Caco-2 (cell line): Measurements from ENCODE around the genes TAS2R30 and DUSP16.

DNA sequence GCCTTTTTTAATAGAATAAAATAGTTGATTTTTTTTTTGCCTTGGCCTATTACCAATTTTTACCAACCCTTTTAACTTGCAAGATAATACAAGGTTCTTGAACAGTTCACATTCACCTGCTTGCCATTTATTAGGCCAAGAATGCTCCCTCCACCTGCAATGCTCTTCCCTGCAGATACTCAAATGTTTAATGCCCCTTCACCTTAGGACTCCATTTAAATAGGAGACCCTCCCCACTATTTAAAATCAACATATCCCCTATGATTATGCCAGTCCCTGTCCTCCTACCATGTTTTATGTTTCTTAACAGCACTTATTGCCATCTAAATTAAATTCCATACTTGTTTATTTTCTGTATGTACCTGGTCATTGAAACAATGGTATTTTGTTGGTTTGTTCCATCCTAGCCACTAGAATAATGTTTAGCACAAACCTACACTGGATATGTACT lies 24.3 kb upstream of the STYK1 start:
- PRO-cap, result no peak

DNA sequence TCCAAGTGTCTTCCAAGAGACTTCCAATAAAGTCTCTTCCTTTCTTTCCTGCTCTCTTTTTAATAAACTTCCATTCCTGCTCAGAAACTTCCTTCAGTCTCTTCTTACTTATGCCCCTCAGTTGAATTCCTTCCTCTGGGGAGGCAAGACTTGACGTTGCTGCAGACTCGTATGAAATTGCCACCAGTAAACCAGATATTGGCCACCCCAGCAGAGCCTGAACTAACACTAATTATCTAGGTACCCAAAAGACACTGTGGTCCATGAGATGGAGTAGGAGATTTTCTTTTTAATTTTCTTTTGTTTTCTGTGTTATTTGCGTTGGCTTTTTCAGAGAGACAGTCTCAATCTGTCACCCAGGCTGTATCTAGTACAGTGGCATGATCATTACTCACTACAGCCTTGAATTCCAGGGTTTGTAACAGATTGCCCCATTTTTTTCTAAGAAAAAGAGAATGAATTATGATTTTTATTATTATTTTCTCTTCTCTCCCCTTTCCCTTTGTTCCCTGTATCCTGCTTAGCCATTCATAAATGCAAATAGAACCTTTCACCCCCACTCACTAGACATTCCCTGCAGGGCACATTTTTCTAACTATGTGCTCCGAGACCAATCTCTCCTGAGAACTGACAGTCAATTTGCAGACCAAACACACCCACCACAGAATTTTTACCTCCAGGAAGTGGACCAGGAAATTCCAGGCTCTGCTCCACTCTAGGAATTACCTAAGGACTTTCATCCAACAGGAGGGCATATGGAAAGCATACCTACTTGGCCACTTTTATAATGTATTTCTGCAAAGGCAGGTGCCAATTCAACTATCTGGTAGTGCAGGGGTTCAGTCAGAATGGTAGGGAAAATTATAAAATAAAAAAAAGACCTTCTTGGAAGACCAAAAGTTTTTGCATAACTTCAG lies 8.7 kb upstream of the TAS2R46 start:
- PRO-cap, result unidirectional peak, minus-strand start at position 53 of the sequence
- RRBS, result no CpG with 5 or more reads among the region's 4 CpGs

DNA sequence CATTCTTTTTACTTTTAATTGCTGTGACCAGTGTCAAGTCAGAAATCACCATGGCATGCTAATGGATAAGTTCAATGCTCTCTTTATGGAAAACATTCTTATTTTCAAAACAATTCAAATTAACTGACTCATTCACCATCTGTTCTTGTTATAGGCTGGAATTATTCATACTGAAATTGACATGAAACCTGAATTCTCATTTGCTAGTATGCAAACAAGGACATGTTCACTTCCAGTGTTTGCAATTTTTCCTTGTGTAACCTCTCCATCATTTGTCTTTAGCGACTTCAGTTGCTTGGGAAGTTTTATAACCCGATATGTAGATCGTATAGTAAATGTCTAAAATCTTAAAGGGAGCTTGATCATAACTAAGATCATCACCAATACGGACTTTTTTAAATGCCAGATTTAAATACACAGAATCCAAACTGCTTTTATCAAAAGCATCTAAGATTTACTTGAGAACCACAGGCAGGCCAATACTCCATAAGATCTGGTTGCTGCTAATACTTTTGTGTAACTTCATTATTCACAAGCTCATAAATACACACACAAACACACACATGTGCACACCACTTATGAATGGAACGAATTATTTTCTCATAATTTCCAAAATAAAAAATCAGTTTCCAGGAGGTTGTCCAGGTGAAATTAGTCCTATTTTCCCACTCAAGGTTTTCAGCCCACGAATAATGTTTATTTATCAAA lies at the start of gene TAS2R30:
Gene TAS2R30 (minus strand): TSS at position 286 of the 708 bp plus-strand sequence.
- PRO-cap, result no peak
- RRBS, result no CpG with 5 or more reads among the region's 6 CpGs

DNA sequence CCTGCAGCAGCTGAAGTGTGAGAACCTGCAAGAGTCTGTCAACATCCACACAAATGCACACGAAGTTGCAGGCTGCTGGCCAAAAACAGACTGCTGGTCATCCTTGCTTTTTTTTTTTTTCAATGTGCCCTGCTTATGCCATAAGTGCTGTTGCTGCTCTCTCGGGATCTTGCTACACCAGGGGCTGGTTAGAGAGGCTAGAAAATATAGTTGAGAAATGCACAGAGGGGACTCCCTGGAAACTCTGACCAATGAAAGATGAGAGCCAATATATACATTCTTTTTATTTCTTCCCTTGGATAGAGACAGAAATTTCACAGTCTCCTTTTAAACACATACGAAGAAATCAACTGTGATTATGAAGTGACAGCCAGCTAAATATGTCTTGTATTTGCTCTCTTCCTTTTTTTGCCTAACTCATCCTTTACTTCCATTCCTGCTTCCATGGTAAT lies 16.7 kb upstream of the TAS2R30 start:
- PRO-cap, result no peak
- RRBS, result no CpG with 5 or more reads among the region's 3 CpGs

DNA sequence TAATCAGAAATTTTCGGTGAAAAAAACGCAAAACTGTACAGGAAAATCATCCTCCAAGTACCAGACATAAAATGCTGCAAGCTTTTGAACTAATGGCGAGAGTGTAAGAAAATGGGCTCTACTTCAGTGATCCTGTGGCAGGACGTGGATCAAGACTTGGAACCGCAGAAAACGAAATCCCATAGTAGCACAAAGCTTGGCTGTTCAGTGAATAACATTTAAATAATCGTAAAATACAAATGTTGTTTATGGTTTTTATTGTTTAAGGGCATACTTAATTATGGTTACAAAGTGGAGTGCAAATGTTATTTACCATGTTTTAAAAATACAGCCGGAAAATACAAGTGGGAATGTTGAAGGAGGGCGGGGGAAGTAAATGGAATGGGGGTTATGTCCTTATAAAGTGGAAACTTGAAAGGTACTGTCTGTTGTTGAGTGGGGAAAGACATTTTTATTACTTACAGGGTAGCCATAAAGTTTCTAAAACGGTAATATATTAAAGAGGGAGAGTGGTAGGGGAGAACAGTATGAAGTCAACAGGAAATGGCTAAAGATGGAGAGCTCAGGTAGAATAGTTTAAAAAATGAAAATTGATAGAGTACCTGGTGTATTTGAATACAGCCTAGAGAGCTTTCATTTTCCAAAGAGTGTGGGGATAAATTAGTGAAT lies 1.2 kb downstream of the SMIM10L1 start:
- PRO-cap, result no peak
- RRBS, result no CpG with 5 or more reads among the region's 10 CpGs

DNA sequence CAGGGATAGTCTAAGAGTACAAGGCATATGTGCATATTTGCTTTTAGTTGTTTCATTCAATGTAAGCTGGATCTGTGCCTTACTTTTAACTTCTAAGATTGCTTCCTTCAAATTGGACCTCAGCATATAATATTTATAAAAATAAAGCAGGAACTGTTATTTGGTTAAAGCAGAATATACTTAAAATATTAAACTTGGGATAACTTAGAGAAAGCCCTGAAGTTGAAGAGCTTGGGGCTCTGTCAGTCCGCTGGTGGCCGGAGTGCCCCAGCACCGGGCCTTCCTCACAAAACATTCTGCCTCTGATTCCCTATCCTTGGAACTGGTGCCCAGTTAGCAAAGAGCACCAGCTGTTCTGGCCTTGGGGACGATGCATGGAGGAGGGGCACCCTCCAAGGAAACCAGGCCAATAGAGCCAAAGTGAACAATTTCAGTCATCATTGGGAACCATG lies 145.6 kb downstream of the ETV6 start:
- PRO-cap, result no peak
- RRBS, result no CpG with 5 or more reads among the region's 4 CpGs

- PRO-cap, result no peak
- RRBS, result no CpG with 5 or more reads among the region's 7 CpGs
These were observed 148.6 kb downstream of the ETV6 start for GRCh38 chr12:11797902-11798605.

GRCh38 chr12:11798706-11799296 lies 149.3 kb downstream of the ETV6 start:
- PRO-cap, result no peak
- RRBS, result no CpG with 5 or more reads among the region's 3 CpGs

DNA sequence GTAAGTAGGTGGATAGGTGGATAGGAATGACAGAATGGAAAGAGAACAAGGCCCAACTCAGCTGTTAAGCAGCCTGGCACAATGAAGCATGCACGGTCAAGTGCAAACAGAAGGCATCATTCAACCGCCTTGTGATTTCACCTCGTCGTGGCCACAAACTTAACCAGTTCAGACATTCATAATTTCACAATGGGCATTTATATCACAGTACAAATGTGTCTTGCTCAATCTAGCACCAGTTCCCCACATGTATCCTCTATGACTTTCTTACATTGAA lies 207.4 kb downstream of the ETV6 start:
- PRO-cap, result no peak
- RRBS, result no CpG with 5 or more reads among the region's 4 CpGs

GRCh38 chr12:12027802-12028086 lies 43.0 kb upstream of the BCL2L14 start:
- PRO-cap, result no peak
- RRBS, result no CpG with 5 or more reads among the region's 4 CpGs

- PRO-cap, result unidirectional peak, minus-strand start at chr12:12267588
- RRBS, result no CpG with 5 or more reads among the region's 17 CpGs
These were observed 622 bp upstream of the LRP6 start for GRCh38 chr12:12267459-12267872.

DNA sequence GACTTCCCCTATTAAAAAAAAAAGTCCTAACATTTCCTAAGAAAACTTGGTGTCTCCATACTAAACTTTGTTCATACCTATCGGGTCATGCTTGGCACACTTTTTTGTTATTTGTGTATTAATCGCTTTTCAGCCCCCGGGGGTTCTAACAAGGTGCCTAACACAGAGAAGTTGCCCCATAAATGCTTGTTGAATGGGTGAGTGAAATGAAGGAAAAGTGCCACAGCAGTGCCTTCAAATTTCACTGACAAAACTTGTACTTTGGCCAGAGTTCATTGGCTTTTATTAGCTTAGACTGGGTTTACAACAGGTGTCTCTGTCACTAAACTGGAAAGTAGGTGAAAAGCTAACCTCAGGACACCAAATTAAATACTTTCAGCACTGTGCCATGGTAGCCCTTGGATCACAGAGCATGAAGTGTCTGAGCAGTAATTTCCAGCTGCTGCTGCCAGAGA lies 41.6 kb upstream of the LRP6 start:
- PRO-cap, result no peak
- RRBS, result no CpG with 5 or more reads among the region's 3 CpGs

- PRO-cap, result no peak
- RRBS, result no CpG with 5 or more reads among the region's 7 CpGs
These were observed 13.9 kb downstream of the MANSC1 start for GRCh38 chr12:12336010-12336576.

GRCh38 chr12:12450842-12451260 lies 94.0 kb downstream of the BORCS5 start:
- PRO-cap, result bidirectional peak, plus-strand start at chr12:12451369, minus-strand start at chr12:12451067
- RRBS, result no CpG with 5 or more reads among the region's 1 CpG

DNA sequence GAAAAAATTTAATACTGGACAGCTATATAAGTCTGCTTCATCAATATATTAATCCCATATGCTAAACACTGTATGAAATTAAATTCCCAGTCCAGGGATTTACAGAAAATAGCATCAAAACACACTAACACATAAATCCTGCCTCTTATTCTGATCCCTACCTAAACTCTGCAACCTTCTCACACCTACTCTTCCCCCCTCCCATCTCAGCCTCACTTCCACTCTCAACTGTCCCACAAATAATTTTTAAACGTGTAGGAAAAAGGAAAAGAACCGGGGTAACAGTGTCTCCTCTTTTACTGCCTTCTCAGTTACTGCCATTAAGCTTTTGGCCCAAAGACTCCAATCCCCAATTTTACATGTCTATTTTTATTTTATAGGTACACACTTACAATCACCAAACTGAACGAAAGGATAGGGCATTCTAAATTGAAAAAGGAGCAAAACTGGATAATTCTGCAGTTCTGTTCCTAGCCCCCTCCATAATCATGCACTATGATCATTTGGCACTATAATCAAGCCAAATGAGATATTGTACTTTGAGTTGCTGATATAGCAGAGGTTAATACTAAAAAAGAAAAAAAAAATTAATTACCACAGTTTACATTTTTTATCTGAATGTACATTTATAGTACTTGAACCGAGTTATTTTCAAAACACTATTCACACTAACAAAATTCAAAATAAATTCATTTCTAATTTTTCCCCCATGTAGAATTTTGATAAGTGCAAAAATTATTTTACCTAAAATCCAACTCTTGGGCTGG lies 2.8 kb downstream of the DUSP16 start:
- PRO-cap, result no peak
- RRBS, result no CpG with 5 or more reads among the region's 4 CpGs

GRCh38 chr12:12562528-12563454 lies at the start of gene DUSP16:
DUSP16 (minus strand) TSS chr12:12562863.
- PRO-cap, result bidirectional peak, plus-strand start at chr12:12562712, minus-strand start at chr12:12562628; bidirectional peak, plus-strand start at chr12:12562858, minus-strand start at chr12:12562863; bidirectional peak, plus-strand start at chr12:12563053, minus-strand start at chr12:12563091; bidirectional peak, plus-strand start at chr12:12563175, minus-strand start at chr12:12563147
- RRBS, result 3% methylated on average over 35 of the region's 62 CpGs

DNA sequence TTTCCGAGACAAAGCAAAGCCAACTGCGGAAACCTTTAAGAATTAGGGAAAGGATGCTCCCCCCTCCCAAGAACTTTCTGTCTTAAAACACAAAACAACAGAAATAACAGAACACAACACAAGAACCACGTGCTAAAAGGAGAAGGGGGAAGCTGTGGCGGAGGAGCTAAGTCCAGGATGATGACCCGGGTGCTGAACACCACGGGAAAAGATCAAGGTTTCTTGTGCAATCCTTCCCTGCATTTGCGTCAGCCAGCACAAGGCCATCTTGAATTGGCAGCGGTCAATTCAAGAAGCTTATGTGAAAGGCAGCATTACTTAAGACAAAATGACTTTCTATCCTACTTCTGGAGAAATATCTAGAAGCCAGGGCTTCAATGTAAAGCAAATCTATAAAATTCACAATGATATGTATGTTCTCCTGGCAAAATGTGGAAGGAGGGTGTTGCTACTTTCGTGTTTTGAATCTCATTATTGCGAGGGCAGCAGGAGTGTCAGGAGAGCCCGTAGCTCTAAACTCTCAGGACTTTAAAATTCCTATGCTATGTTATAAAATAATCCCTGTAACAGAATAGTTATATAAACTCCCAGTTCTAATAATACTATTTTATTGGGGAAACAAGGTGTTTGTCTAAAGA lies 10.9 kb upstream of the CREBL2 start:
- PRO-cap, result no peak
- RRBS, result no CpG with 5 or more reads among the region's 11 CpGs

- PRO-cap, result no peak
- RRBS, result no CpG with 5 or more reads among the region's 6 CpGs
These were observed 10.8 kb downstream of the CREBL2 start for GRCh38 chr12:12622147-12623170.

DNA sequence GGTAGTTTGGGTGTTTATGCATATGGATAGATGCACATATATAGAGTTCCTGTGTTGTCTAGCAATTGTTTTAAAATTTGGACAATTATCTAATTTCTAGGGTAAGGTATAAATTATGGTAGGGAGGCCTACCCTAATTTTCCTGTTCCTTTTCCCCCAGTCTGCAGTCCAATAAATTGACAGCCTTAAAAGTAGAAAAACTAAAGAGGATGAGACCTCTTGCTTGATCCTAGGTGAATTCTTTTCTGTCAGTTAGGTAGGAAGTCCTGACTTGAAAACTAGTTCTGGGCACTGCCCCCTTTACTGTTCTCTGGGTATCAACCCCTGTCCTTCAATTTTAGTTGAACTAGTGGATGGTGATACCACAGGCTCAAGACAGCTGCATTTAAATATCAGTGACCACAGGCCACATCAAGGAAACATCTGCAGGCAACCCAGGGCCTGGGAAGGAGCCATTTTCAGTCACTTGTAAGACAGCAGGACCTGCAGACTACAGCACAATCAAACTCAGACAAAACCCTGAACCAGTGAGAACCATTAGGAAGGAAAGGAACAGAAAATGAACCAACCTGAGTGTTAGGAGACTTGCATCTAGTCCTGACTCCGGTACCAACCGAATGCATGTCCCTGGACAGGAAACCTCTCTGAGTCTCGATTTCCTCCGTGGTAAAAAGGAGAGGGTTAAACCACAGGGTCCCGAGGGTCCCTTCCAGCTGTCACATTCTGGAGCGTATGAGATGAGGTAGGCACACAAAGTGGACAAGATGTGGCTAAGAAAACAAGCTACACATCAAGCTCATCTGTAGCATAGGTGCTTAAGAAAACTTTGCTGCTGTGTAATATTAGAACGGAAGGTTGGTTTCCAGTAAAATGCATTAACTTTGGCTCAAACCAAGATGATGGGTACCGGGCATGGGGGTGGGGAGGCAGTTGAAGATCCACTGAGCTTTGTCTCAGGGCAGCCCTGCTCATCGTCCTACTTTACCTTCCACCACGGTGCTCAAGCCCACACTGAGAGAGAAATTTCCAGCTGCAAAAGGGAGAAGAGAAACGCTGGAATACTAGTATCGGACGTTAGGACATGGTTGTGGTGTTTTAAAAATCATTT lies 1.7 kb upstream of the CDKN1B start:
- PRO-cap, result bidirectional peak, plus-strand start at position 414 of the sequence, minus-strand start at position 247 of the sequence; bidirectional peak, plus-strand start outside the sequence, minus-strand start at position 1,013 of the sequence
- RRBS, result no CpG with 5 or more reads among the region's 13 CpGs

GRCh38 chr12:12726138-12726434 lies 8.9 kb downstream of the CDKN1B start:
- PRO-cap, result no peak
- RRBS, result no CpG with 5 or more reads among the region's 9 CpGs